Measurements from ENCODE around the genes ADCY10 and BLZF1.

- PRO-cap, result no peak
Observed at GRCh38 chr1:167270163-167270746, 49.6 kb downstream of the POU2F1 start.

GRCh38 chr1:167601250-167601787 lies 28.7 kb upstream of the RCSD1 start:
- PRO-cap, result no peak

DNA sequence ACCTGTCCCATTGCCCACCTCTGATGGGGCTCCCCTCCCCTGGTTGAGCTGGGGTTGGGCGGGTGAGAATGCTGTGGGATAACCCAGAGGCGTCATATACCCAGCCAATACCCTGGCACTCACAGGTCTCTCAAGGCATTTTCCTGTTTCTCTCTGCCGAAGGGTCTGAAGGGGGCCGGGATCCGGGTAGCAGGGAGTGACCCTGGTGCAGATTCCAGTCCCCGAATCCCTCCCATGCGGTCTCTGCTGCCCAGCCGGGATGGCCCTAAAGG lies 995 bp upstream of the RCSD1 start:
- PRO-cap, result no peak

GRCh38 chr1:167669450-167670157 lies 39.6 kb downstream of the RCSD1 start:
- PRO-cap, result no peak

DNA sequence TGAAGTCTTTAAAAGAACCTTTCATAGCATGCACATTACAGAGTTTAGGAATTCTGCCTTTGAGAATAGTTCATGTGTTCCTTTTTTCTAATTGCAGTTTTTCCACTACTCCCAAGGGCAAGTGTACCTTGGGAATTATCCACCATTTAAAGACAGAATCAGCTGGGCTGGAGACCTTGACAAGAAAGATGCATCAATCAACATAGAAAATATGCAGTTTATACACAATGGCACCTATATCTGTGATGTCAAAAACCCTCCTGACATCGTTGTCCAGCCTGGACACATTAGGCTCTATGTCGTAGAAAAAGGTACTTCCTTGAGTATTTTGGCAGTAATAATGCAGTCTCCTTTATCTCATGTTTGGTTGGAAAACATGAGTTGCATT lies 50.4 kb downstream of the MPZL1 start:
- PRO-cap, result no peak

- PRO-cap, result no peak
Observed at GRCh38 chr1:167913542-167914495, at the start of gene ADCY10. ADCY10 (minus strand) TSS chr1:167914134.

GRCh38 chr1:168179777-168180275 lies 1.1 kb downstream of the TIPRL start:
- PRO-cap, result no peak

DNA sequence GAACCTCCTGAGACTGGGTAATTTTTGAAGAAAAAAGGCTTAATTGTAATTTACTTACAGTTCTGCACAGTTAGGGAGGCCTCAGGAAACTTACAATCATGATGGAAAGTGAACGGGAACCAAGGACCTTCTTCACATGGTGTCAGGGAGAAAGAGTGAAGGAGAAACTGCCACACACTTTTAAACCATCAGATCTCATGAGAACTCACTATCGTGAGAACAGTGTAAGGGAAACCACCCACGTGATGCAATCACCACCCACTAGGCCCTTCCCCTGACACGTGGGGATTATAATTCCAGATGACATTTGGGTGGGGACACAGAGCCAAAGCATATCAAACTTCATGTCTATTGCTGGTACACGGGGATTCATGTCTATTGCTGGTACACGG lies 5.4 kb upstream of the SFT2D2 start:
- PRO-cap, result no peak

- PRO-cap, result no peak
Observed at GRCh38 chr1:168227575-168228179, 1.9 kb downstream of the SFT2D2 start.

DNA sequence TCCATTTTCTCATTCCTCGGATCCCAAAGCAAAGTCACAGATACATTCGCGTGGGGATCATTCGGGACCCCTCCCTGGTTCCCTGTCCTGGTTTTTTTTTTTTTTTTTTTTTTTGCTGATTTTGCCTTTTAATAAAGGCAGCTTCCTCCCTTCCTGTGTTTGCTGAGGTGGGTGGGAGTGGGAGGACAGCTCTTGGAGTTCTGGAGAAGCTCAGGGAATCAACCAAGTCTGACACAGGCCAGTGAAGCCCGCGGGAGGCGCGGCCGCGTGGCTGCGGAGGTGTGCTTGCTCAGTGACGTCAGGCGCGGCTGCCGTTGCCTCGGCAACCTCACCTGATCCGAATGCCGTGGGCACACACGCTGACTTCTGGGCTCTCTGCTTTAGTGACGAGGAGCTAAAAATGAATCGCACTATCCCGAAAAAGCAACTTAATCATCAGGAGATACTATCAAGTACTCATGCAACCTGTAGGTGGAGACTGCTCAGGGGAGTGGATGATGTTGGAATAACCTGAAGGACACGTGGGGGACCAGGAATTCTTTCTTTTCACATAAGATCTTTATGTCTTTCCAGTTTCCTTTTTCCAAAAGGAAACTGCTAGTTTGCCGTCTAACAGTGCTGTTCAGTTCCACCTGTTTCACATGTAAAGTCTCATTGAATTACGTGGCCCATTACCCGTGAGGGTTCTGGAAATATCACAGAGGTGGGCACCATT lies 106.5 kb downstream of the TBX19 start:
- PRO-cap, result no peak

DNA sequence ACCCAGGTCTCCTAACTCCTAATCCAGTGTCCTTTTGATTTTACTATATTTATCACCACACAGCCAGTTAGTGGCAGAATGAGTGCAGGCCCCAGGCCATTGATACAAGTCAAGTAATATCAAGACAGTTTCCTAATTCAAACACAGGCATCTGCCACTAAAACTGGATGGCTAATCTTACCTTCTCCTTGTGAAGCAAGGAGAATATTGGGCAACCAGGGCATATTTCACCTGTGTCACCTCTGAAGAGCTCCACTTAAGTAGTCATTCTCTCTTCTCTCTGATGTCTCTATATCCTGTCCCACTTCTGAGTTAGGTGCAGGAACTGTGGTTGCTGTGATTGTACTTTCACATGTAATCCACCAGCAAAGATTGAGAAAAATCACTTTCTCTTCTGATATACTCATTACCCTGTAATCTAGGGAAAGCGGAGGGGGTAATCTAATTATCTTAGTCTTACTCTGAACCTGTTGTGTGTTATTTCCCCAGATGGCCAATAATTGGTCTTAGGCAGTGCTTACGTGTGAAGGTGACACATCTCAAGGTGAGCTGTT lies 12.2 kb downstream of the XCL2 start:
- PRO-cap, result no peak

GRCh38 chr1:168621199-168621761 lies 44.9 kb downstream of the XCL1 start:
- PRO-cap, result no peak

GRCh38 chr1:168767825-168768383 lies 38.9 kb upstream of the DPT start:
- PRO-cap, result no peak

- PRO-cap, result no peak
Observed at GRCh38 chr1:168907011-168907658, 178.1 kb upstream of the DPT start.

GRCh38 chr1:169104567-169105090 lies 1.9 kb upstream of the ATP1B1 start:
- PRO-cap, result no peak

GRCh38 chr1:169367349-169367607 lies 319 bp downstream of the NME7 start:
- PRO-cap, result no peak

DNA sequence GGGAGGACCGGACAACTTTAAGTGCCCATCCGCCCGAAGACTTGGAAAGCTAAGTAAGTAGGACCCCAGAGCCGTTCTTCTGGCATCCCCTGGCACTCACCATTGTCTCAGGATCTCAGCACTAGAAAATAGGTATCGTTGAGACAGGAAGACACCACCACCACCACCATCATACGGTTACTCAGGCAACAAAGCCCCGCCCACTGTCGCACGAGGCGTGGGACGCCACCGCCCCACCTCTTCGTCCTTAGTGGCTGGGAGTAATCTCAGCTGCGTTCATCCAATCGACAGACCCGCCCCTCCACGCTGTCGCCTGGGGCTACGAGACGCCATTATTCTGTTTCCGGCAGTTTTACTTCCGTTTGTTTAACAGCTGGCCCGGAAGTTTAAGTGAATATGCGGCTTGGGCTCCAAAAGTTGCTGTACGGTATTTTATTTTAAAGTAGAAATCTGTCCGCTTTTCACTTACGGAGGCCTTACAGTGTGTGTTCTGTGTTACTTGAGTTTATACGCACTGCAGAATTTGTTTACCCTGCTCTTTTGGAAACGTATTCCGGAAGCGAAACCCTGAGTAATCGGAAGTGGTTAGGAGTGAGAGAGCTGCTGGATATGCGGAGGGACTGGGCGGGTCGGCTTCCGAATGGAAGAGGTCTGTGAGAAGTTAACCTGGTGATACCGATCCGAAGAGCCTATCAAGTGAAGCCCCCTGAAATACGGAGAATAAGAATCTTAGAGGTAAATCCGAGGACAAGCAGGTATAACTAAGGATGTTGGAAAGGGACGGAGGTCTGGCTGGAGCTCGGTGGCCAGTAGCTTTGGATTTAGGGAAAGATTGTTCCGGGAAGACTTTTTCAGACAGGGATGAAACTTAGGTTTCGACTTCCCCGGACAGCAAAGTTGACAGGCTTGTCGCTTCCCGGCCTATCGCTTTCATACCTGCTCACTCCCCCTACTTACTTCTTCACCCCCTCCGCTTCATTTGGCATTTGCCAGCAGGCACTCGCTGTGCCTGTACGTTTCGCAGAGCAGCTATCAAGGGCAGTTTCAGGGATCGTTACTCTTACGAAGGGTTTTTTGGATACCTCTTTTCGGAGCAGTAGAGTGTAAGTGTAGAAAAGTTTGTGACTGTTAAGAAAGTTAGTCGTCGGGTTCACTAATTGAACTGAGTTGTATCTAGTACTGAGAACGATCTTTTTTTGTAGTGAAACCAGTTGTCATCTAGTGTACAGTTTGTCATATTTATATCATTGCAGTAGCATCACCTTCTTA lies at the start of gene BLZF1:
TSS of gene BLZF1 (plus strand) at position 588 of the 1,269 bp plus-strand sequence.
- PRO-cap, result bidirectional peak, plus-strand start at position 615 of the sequence, minus-strand start at position 305 of the sequence

DNA sequence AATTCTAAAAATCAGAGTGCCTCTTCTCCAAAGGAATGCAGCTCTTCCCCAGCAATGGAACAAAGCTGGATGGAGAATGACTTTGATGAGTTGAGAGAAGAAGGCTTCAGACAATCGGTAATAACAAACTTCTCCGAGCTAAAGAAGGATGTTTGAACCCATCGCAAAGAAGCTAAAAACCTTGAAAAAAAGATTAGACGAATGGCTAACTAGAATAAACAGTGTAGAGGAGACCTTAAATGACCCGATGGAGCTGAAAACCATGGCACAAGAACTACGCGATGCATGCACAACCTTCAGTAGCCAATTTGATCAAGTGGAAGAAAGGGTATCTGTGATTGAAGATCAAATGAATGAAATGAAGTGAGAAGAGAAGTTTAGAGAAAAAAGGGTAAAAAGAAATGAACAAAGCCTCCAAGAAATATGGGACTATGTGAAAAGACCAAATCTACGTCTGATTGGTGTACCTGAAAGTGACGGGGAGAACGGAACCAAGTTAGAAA lies 25.5 kb downstream of the CCDC181 start:
- PRO-cap, result no peak

DNA sequence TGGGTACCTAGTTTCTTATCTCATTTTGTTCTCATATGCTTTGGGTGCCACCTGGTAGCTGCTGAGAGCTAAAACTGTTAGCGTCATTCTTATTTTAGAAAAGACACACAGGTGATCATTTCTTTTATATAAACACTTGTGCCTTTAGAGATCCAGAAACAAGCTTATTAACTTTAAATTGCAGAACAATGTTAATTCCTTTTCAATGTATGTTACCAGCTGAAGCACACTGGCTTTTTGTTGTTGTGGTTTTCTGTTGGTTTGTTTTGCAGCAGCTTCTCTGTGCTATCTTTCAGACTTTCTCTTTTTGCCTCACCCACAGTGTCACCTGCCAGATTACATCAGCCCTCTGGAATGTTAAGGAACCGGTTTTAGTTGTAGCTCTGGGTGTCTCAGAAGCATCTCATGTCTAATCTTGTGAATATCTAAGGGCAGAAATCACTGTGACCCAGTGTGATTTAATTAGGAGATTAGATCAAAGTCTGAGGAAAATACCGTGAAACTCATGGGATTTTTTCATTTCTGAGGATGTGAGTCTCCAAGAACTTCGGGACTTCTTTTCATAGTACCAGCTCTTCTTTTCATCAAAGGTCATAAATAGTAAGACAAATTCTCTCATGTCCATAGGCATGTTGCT lies 43.5 kb upstream of the SLC19A2 start:
- PRO-cap, result no peak

GRCh38 chr1:169894527-169894892 lies 814 bp upstream of the SCYL3 start:
- PRO-cap, result no peak

All from ureter (tissue), 1 donor.